Right cardiac atrium (tissue), 1 donor: ENCODE measurements around the genes GABRR1, RRAGD and LYRM2.

- PRO-cap = no peak
Observed at GRCh38 chr6:87665013-87665496, 37.0 kb downstream of the AKIRIN2 start.

DNA sequence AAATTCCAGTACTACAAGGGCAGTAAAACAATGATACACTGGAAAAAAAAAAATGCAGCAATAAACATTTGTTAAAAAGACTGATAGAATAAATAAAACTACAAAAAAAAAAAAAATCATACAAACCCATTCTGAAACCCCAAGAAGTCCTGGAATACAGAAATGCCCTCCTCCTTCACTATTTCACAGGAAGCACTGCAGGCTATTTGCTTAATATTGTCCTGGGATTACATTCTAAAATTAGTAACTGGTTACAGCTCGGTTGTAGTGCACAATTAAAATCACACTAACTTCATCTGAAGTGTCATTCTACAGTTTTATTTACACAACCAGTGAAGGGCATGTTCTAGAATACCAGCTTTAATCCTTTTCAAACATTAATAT is 27.1 kb downstream of the AKIRIN2 start:
- PRO-cap = no peak

- PRO-cap = bidirectional peak, plus-strand start at chr6:87702443, minus-strand start at chr6:87702233
Observed at GRCh38 chr6:87702342-87702590, 233 bp upstream of the AKIRIN2 start.

- PRO-cap = no peak
Observed at GRCh38 chr6:87730215-87730811, 28.3 kb upstream of the AKIRIN2 start.

GRCh38 chr6:88008802-88009140 is 38.9 kb upstream of the SPACA1 start:
- PRO-cap = no peak

GRCh38 chr6:88161128-88161577 is 5.0 kb downstream of the CNR1 start:
- PRO-cap = no peak

GRCh38 chr6:88864965-88865411 is 98.4 kb downstream of the RNGTT start:
- PRO-cap = no peak

GRCh38 chr6:89044714-89044960 is 35.9 kb upstream of the PNRC1 start:
- PRO-cap = no peak

- PRO-cap = no peak
Observed at GRCh38 chr6:89144260-89144584, 1.6 kb upstream of the PM20D2 start.

DNA sequence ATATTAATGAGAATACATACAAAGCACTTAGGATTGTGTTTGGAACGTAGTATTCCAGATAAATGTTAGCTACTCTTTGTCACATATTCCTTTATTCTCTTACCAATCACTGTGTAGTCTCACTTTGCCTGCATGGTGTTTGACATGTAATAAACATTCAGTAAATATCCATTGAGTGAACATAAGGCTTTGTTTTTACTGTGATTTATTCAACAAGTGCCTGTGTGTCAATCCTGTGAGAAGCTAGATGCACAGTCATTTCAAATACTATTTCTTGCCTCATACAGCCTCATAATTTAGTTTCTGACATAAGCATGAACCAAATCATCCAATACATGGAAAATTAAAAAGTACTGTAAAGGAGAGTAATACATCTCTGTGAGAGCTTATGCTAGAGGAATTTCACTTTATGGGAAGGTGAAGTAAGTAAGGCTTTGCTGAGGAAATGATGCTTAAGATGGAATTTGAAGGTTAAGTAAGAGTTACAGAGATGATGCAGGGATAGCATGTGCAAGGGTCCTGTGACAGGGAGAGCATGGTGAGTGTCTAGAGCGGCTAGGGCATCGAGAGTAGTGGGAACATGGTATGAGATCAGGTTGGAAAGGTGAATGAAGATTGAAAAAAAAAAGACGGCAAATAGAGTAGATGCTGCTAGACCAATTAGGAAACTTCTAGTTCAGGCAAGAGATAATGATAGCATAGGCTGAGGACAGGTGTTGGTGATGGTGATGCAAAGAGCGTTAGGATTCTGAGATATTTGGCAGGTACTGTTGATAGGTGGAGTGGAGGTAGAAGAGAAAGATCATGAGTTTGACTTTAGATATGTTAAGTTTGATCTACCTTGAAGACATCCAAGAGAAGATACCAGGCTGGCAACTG is 14.8 kb downstream of the PM20D2 start:
- PRO-cap = no peak

- PRO-cap = no peak
Observed at GRCh38 chr6:89217161-89217710, at the start of gene GABRR1. Gene GABRR1, minus strand, starts transcription at chr6:89217358.

DNA sequence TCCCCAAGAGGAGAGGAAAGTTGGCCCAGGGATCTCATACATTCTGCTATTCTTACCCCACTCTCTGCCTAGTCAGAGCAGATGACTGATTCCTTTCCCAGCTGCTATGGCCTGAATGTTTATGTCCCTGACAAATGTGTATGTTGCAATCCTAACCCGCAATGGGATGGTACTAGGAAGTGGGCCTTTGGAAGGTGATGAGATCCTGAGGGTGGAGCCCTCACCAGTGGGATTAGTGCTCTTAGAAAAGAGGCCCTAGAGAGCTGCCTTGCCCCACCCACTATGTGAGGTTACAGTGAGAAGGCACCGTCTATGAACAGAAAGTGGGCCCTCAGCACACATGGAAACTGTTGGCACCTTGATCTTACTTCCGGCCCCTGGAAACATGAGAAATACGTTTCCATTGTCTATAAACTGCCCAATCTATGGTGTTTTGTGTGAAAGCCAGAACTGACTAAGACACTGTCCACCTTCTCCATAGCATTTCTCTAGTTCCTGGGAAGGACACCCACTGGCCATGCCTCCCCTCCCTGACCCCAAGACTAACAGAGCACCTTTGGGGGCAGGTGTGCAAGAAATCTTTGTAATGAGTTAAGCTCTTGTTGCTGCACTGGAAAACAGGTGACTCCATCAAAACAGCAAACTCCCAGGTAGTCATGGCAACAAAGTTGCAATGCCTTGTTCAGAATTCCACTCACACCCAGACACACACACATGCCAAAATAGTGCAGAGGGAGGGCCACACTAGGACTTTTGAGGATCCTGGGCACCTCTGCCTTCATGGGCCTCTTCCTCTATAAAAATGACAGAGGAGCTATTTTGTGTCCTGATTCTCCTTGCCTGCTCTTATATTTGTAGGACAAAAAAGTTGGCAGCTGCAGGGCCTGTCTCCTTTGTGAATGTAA is 16.2 kb downstream of the GABRR2 start:
- PRO-cap = no peak

- PRO-cap = no peak
Observed at GRCh38 chr6:89344443-89344821, 8.1 kb downstream of the UBE2J1 start.

DNA sequence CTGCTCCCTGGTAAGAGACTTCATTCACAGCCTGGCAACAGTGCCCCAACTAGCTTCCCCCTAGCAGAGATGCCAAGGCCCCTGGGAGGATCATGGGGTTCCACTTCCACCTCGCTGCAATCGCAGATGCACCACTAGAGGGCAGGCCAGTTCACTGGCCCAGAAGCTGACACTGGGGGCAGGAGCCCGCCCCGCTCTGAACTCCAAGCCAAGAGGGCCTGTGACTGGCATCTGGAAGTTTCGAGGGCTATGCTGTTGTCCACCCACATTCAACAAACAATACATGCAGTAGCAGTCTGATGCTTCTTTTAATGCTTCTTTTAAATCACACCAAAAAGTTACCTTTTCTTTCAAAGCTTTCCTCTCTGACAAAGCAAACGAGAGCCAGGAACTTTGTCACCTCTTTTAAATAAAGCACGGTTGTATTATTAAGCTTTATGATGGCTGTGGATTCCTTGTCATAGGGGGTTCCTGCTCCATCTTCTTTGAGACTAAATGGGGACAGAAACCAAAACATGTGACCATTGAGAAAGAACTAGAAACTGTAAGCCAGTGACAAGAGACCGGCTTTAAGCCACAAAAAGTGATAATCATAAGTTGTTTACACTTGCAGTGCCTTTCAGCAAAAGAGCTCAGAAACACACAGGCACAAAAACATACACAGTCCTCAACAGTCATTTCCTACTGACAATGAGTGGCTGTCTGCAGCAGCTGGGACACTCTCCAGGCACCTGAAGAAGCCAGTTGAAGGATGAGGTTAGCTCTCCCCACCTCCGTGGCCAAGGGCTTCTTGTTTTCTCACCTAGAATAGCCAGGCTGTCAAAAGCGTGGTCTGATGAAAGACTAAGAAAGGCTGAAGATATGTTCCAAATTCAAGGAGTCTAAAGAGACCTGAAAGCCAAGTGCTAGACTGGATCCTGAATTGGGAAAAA is 19.8 kb upstream of the UBE2J1 start:
- PRO-cap = no peak

DNA sequence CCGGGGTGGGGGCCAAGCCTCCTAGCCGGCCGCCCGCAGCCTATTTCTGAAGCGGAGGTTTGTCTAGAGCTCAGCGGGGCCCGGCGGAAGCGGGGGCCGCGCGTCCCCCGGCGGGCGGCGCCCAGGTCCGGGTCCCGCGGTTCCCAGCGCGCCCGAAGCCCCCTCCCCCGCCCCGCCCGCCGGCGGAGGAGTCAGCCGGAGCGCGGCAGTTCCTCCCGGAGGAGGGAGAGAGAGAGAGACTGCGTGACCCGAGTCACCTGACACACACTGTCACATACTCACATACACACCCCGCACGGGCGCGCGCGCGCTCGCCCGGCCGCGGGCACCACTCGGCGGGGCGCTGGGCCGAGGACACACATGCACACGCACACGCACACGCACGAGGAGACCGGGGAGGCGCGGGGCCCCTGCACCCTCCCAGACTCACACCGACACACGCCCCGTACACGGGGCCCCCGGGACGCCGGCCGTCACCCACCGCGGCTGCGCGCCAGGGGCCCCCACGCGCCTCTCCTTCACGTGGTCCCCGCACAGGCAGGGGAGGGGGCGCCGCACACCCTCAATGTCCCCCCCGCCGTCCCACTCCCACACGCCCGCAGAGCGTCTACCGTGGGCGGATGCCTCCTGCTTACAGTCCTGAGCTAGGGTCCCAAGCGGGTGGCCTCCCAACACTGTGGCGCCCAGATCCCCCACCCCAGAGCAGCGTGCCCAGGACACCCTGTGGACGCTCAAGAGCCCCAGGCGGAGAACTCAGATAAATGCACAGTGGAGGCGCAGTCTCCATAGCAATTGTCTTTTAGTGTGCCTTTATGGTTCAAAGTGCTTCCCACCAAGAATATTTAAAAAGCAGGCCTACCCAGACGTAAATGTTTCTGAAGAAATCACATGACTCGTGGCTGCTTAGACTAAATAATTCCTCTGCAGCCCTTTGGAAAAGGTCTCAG is at the start of gene RRAGD:
Gene RRAGD, minus strand, starts transcription at position 241 of the 947 bp plus-strand sequence.
- PRO-cap = bidirectional peak, plus-strand start at position 328 of the sequence, minus-strand start at position 193 of the sequence

DNA sequence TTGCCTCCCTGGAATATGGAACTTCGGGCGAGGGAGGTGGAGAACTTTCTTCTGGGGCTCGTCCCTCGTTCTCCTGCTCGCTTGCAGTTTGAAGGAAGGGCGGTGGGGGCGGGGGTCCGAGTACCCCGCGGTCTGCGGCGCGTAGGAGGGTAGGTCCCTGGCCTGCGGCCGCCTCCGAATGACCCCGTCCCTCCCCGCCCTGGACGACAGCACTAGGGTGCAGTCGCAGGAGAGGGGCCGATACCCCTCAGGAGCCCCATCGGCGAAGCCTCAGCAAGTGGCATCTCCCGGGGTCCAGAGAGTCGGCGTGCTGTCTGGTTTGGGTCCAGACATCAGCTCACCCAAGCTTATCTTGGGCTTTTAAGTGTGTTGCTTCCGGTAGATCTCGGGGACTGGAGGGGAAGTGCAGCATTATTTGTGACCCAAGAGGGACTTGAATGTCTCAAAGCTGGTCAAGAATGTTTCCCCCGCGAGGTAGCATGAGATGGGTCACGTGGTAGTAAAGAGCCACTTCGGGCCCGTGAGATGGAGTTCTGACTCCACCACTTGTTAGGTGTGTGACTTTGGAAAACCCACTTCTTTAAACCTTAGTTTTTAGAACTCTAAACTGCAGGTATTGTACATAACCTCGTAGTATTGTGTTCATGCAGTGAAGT is 785 bp downstream of the ANKRD6 start:
- PRO-cap = no peak

GRCh38 chr6:89638298-89639298 is at the start of gene LYRM2:
Gene LYRM2, minus strand, starts transcription at chr6:89638747.
- PRO-cap = bidirectional peak, plus-strand start at chr6:89638508, minus-strand start at chr6:89638482; bidirectional peak, plus-strand start at chr6:89638799, minus-strand start at chr6:89638745

DNA sequence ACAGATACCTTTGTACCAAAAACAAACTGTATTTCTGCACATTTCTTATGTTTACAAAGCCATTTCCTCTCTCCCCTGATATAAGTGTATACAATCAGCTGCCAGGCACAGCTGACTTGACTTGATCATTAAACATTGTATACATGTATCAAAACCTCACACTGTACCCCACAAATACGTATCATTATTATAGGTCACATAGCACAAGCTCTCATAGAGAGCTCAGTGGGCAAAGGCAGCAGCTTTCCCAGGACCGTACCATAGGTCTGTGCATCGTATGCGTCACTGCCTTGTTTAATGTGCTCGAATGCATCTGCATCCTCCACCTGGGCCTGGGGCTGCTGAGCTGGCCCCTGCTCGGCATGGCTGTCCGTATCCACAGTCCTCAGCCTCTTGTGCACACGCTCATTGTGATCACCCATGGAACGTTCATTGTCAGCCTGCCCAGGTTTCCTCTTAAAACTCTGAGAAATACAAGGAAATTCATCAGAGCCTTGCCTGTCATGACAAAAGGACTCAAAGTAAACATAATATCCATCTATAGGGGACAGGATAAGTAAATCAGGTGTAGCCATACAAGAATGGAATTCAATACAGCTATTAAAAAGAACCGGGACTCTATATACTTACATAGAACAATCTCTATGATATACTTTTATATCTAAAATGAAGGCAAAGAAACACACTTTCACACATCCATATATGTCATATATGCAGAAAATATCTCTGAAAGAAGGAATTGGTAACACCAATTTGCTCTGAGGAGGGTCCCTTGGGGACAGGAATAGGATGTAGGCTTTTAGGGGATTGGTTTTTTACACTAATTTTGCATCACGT is 17.2 kb upstream of the LYRM2 start:
- PRO-cap = no peak

DNA sequence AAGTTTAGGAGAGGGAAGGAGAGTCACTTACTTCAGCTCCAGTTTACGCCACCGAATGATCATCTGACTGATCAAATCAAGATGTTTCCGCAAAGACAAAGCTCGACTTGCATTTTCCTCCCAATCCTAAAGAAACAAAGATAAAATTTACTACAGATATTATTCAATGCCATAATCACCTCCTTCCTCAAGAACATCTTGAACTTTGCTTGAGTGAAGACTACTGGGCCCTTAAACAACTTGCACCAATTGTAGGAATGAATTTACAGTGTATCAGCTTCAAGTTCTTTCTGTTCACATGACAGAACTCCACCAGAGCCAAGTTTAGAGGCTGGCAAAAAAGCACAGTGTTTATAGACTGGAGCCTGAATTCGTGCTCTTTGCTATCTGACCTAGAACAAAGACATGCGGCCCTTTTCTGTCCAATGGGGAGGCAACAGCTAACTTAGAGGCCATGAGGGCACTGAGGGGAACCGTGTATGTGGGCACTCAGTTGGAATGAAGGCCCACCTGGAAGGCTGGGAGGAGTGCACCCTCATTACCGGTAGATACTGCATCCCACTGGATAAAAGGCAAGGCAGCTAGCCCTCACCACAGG is 48.9 kb upstream of the LYRM2 start:
- PRO-cap = no peak

GRCh38 chr6:89720858-89721312 is 82.3 kb upstream of the LYRM2 start:
- PRO-cap = no peak